Ileum (tissue), 1 donor: ENCODE measurements around a stretch of chr4.

- PRO-cap = unidirectional peak, plus-strand start at chr4:41501605
Observed at GRCh38 chr4:41501514-41501771, 36.5 kb upstream of the LIMCH1 start.

DNA sequence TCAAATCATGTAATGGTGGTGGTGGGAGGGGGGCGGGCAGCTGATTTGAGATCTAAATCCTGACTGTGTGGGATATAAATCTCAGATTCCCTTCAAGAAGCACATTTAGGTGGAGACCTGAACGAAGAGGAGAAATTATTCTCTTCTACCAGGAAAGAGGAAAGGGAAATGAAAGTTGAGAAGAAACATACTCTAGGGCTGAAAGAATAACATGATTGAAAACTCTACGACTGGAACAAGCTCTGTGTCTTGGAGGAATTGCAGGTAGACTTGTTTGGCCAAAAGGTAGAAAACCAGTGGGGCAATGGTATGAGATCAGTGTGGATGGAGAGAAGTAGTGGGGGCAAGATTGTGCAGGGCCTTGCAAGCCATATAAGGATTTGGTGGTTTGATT, 30.1 kb upstream of the LIMCH1 start:
- PRO-cap = no peak

DNA sequence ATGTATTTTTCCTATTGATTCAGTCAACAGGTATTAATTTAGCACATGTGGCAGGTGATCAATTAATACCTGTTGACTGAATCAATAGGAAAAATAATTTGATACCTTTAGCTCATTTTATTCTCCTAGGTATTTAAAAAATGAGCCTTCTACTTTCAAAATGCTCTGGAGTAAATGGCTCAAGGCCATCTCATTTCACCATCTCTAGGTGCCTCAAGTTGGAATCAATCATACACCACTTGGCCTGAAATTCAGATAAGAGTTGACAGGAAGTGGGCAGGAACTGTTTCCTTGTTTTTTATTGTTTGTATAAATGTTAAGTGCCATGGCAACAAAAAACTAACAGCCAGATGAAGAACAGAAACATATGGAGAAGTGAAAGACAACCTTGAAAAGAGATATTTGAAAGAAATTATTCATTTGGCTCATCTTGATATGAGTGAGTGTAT, 12.3 kb downstream of the LIMCH1 start:
- PRO-cap = no peak

GRCh38 chr4:41572507-41572999, 34.6 kb downstream of the LIMCH1 start:
- PRO-cap = no peak

DNA sequence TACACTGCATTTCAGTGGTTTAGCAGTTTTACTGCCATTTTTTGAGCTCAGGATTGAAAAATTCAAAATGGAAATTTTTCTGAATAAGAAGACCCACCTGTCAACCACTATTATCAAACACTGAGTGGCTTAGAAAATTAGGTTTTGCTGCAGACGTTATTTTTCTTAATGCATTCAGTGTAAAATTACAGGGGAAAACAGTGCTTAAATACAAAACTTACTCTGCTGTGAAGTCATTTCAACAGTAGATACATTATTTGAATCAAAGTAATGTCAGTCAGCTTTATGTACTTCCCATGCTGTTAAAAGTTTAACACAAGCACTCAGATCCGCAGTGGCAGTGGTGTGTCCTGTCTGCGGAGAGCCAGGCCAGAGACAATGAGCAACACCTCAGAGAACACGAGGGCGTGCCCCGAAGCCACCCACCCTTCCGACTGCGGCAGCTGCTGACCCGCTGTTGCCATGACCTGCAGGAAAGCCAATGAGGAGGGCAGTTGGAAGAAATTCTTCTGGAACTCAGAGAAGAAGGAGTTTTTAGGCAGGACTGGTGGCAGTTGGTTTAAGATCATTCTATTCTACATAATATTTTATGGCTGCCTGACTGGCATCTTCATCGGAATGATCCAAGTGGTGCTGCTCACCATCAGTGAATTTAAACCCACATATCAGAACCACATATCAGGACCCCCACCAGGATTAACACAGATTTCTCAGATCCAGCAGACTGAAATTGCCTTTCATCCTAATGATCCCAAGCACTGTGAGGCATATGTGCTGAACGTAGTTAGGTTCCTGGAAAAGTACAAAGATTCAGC, 38.6 kb downstream of the SLC30A9 start:
- PRO-cap = no peak

GRCh38 chr4:42605032-42606149, 51.5 kb downstream of the ATP8A1 start:
- PRO-cap = no peak

DNA sequence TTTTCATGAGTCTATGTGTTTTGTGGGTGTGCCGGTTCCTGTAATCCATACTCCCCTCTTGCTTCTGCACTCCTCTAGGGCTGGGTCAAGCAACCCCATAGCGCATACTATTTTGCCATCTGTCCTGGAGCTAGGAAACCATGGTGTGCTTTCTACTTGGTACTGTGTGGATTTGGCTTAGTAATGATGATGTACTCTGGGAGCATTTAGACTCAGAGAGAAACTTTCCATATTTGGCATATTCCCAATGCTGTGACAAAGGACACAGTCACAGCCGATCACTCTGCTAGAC, 86.2 kb upstream of the GRXCR1 start:
- PRO-cap = no peak

GRCh38 chr4:44016547-44017347, 431.9 kb downstream of the KCTD8 start:
- PRO-cap = no peak

GRCh38 chr4:44817749-44818120, 91.4 kb upstream of the GNPDA2 start:
- PRO-cap = no peak

DNA sequence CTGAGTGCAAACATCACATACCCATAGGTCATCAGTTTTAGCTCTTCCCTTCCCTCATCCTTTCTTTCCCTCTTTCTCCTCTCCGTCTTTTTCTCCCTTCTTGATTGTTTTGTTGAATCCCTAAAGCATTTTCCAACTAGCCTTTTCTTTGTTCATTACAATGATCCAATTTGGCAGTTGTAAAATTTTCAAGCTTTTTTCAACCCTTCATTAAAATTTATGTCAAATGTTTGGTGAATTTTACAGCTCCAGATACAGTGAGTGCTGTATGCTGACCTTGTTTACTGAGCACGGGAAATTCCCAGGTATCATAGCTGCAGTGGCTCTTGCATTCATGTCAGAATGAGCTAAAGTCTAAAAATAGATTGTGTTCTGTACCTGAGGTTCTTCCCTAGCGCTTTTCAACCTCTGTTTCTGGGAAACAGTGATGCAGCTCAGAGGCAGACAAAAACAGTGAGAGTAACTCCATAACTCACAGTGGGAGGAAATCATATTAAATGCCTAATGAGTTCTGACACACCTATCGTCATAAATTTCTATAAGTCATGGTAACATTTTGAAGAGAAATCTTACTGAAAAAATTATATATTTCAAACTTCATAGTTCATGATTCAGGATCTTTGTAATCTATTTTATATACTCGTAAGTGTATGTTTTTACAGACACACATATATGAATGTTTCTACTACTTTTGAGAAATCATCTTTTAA, 393.8 kb upstream of the GNPDA2 start:
- PRO-cap = no peak

GRCh38 chr4:47851686-47852075, 13.8 kb upstream of the CORIN start:
- PRO-cap = no peak

DNA sequence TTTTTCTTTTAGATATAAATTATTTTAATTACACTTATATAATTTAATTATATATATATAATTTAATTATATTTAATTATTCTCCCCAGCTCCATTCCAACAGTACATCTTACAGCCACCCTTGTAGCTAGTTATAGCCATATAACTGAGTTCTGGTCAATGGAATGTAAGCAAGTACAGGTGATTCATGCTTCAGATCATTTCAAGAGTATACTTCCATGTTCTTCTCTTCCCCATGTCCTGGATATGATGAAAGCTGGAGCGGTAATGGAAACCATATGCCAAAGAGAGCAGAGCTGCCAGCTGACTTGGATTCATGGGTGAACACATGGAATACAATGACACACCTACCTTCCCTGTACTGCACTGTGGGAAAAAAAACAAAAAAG, 17.4 kb upstream of the CORIN start:
- PRO-cap = no peak

DNA sequence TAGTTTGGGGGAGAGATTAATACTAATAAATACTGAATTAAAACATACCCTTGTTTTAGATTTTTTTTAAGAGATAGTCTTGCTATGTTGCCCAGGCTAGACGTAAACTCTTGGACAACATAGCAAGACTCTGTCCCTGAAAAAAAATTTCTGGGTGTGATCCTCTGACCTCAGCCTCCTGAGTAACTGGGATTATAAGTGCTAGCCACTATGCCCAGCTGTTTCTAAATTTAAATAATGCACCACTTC, 56.0 kb downstream of the TEC start:
- PRO-cap = no peak

GRCh38 chr4:48342499-48342874, 1.2 kb downstream of the SLAIN2 start:
- PRO-cap = no peak

DNA sequence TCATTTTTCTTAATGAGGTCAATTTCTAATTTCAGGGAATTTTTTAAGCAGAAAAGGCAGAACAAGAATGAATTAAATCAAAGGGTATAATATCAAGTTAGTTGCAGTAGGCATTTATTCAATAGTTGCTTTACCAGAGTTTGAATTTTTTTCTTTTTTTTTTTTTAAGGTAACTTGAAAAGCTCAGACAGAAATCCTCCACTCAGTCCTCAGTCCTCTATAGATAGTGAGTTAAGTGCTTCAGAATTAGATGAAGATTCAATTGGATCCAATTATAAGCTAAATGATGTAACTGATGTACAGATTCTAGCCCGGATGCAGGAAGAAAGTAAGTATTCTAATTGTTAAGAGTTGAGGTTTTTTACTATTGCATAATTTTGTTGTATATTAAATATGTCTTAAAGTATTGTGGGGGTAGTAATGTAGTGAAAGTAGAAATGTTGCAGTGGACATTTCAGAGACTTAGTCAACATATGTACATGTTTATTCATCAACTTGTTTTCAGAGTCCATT, 38.2 kb downstream of the SLAIN2 start:
- PRO-cap = no peak

- PRO-cap = no peak
Observed at GRCh38 chr4:49030573-49031936, 45.0 kb downstream of the CWH43 start.

- PRO-cap = no peak
Observed at GRCh38 chr4:49494660-49495360, 508.7 kb downstream of the CWH43 start.

DNA sequence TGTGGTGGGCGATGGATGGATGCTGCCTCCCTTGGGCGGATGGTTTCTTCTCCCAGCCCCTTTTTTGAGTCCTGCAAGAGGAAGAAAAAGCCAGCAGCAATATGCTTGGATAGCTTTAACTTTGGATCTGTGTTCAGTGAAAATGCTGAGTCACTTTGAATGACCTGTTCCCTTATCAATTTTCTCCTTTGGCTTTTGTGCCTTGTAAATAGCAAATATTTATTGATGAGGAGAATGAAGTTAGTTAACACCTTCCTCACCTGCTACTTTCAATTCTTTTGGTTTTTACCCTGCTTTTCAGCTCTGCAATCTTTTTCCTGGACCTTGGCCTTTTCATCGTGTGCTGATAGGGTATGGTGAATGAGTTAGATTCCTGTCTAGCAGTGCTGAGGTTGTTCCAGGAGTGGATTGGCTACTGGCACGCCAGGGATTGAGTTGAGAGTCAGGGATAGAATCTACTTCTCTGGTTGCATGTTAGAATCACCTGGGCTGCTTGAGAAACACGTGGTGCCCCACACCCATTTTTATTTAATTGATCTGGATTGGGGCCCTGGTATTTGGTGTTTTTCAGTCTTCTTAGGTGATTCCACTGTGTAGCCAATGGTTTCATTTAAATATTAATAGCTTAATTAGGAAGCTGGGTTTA, 10.3 kb downstream of the DCUN1D4 start:
- PRO-cap = no peak

DNA sequence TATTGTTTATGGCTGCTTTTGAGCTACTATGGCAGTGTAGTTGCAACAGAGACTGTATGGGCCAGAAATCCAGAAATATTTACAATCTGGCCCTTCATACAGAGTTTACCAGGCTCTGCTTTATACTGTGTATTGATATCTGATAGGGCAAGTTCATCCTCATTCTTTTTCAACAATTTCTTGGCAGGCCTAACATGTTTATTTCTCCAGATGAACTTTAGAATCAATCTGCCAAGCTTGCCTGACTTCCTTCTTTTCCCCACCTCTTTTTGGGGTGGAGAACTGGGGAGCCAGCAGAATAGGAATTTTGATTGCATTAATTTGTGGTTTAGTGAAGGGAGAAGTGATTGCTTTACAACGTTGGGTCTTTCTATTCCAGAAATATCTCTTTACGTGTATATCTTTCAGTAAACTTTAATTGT, 15.9 kb downstream of the DCUN1D4 start:
- PRO-cap = no peak

- PRO-cap = bidirectional peak, plus-strand start at chr4:52017216, minus-strand start at chr4:52017042
Observed at GRCh38 chr4:52016930-52017435, 3.2 kb downstream of the LRRC66 start.